Endodermal cell (in vitro differentiated cells): Measurements from ENCODE around the gene POLR1H.

GRCh38 chr6:29976525-29977675 is 34.6 kb downstream of the HLA-A start:
- PRO-cap: unidirectional peak, minus-strand start at chr6:29977256

GRCh38 chr6:30060438-30061408 is at the start of gene POLR1H:
POLR1H (plus strand) TSS chr6:30061265.
- PRO-cap: unidirectional peak, plus-strand start at chr6:30060562; bidirectional peak, plus-strand start at chr6:30060795, minus-strand start at chr6:30060683; bidirectional peak, plus-strand start at chr6:30060853, minus-strand start at chr6:30060840; bidirectional peak, plus-strand start at chr6:30061363, minus-strand start at chr6:30061180

DNA sequence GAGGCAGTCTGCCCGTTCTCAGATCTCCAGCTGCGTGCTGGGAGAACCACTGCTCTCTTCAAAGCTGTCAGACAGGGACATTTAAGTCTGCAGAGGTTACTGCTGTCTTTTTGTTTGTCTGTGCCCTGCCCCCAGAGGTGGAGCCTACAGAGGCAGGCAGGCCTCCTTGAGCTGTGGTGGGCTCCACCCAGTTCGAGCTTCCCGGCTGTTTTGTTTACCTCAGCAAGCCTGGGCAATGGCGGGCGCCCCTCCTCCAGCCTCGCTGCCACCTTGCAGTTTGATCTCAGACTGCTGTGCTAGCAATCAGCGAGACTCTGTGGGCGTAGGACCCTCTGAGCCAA is 10.3 kb upstream of the RNF39 start:
- PRO-cap: unidirectional peak, plus-strand start at position 214 of the sequence

GRCh38 chr6:30184786-30185041 is 21.4 kb downstream of the TRIM15 start:
- PRO-cap: no peak

GRCh38 chr6:30285578-30285909 is 41.2 kb upstream of the TRIM39 start:
- PRO-cap: no peak

DNA sequence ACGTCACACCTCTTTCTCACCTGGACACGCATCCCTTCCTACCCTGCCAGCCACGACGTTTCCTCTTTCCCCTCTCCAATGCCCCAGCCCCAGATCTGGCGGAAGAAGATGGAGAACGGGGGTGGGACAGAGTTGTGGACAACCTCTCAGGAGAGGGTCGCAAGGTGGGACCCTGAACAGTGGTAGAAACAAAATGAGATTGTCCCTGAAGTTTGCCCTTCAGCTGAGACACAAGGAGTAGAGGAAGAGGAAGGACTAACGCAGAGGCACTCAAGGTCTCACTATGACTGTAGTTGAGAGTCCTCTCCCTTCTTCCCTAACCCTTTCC is 529 bp downstream of the TRIM39 start:
- PRO-cap: no peak

GRCh38 chr6:30344047-30344557 is 854 bp upstream of the RPP21 start:
- PRO-cap: no peak

- PRO-cap: no peak
Measured at GRCh38 chr6:30465117-30465338, 24.3 kb upstream of the HLA-E start.

DNA sequence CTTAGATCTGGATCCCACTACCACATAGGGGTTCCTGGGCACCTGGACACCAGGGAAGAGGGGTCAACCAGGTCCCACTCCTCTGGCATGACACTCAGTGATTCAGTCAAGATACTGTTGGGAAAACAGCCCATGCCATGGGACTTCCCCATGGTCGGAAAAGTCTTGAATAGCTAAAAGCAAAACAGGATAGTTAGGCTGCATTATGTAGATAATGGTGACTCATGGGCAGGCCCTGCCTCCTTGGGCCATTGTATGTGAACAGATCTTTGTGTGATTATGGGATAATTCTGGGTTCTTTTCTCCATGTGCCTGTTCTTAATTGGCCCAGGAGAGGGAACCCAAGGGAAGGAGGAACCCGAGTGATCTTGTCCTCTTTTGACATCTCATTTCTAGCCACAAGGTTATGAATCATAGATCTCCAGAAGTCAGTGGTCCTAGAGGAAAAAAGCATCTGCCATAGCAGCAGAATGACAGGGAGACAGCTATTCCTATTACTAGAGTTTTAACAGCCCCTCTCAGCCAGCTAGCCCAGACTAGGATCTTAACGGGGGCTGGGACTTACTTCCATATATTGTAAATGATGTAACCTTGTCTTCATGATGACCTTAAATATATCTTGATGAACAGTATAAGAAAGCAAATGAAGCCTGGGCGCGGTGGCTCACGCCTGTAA is 7.3 kb downstream of the HLA-E start:
- PRO-cap: no peak

DNA sequence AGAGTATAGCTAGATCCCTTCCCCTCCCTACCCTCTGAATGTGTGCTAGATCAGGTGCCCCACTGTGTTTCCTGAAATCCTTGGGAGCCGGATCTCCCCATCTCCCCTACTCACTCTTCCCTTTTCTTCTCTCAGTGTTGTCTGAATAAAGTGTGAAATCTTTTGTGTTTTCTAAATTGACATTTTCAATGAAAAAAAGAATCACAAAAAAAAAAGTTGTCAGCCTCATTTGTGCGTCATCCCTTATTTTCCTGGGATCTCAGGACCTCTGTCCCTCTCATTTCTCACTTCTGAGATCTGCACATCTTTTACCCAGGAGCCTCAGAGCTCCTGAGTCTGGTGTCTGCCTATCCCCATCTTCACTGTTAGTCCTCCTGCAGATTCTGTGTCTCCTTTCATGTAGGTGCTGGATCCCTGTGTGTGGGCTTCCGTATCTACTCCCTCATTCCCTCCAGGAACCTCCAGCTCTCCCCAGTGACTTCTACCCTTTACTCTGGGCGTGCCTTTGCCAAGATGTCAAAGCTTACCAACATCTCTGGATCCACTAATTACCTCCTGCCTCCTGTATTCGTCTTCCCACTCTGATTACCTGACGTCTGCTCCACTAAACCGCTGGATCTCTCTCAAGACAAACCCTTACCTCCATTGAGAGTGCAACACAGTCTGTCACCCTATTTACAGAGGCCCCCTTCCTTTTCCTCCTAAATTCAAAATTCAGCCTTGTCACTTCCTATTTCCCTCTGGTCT is 2.3 kb upstream of the C6orf136 start:
- PRO-cap: no peak

DNA sequence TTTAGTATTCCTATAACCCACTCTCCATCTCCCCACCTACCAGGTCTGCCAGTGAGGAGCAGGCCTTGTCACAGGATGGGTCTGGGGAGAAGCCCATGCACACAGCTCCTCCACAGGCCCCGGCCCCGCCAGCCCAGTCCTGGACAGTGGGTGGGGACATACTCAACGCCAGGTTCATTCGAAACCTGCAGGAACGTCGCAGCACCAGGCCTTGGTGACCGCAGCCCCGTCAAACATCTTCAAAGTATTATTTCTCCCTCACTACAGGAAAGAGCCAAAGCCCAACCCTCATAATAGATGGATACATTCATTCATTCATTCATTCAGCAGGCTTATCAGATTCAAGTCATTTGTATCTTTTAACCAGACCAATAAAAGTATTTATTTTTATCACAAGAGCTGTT is 505 bp upstream of the C6orf136 start:
- PRO-cap: unidirectional peak, plus-strand start at position 181 of the sequence

GRCh38 chr6:30647645-30648027 is 703 bp downstream of the C6orf136 start:
- PRO-cap: no peak

GRCh38 chr6:30682132-30683301 is 3.9 kb downstream of the PPP1R18 start:
- PRO-cap: unidirectional peak, plus-strand start at chr6:30682305

- PRO-cap: bidirectional peak, plus-strand start at chr6:30687372, minus-strand start at chr6:30687309
Measured at GRCh38 chr6:30687095-30687726, 766 bp upstream of the PPP1R18 start.

GRCh38 chr6:30687727-30688404 is 1.4 kb upstream of the PPP1R18 start:
- PRO-cap: unidirectional peak, minus-strand start at chr6:30688042

- PRO-cap: no peak
Measured at GRCh38 chr6:30707689-30708499, 9.2 kb downstream of the MDC1 start.

- PRO-cap: bidirectional peak, plus-strand start at chr6:30882934, minus-strand start at chr6:30882735
Measured at GRCh38 chr6:30882396-30883557, 1.5 kb upstream of the DDR1 start.

GRCh38 chr6:31053914-31054562 is 43.8 kb downstream of the MUC22 start:
- PRO-cap: no peak

DNA sequence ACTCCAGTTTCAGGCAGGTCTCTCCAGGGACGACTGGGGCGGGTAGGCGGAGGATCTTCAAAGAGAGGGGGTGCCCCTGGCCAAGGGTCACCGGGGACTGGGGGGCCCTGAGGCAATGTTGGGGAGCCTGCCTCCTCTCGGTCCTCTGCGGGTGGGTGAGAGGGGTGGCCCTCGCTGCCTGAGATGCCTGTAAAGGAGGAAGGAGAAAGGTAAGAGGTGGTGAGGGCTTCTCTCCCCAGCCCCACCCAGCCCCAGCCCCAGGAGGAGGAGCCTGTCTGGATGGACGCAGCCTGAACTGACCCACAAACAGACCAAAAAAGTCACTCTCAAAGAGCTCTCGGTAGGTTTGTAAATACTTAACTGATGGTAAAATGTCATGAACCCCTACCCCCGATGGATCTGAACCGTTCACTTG is 739 bp downstream of the PSORS1C2 start:
- PRO-cap: no peak

GRCh38 chr6:31268083-31268568 is 3.8 kb downstream of the HLA-C start:
- PRO-cap: no peak